Neutrophil (primary cell): ENCODE results near the genes PTRH1 and PIP5KL1.

DNA sequence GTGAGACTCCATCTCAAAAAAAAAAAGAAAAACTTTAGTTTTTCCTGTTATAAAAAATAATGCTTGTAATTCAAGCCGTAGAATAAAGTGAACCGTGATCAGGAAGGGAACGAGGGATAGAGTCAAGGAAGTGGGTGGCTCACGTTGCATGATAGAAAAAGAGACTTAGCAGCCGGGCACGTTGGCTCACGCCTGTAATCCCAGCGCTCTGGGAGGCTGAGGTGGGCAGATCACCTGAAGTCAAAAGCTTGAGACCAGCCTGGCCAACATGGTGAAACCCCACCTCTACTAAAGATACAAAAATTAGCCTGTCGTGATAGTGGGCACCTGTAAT, 48.6 kb downstream of the LRSAM1 start:
- PRO-cap = no peak

GRCh38 chr9:127513786-127513985, 55.2 kb downstream of the NIBAN2 start:
- PRO-cap = no peak

GRCh38 chr9:127557247-127557906, 11.5 kb downstream of the NIBAN2 start:
- PRO-cap = no peak

GRCh38 chr9:127612789-127613581, 908 bp downstream of the STXBP1 start:
- PRO-cap = no peak

- PRO-cap = no peak
These were observed 45.4 kb upstream of the CFAP157 start for GRCh38 chr9:127661328-127661902.

DNA sequence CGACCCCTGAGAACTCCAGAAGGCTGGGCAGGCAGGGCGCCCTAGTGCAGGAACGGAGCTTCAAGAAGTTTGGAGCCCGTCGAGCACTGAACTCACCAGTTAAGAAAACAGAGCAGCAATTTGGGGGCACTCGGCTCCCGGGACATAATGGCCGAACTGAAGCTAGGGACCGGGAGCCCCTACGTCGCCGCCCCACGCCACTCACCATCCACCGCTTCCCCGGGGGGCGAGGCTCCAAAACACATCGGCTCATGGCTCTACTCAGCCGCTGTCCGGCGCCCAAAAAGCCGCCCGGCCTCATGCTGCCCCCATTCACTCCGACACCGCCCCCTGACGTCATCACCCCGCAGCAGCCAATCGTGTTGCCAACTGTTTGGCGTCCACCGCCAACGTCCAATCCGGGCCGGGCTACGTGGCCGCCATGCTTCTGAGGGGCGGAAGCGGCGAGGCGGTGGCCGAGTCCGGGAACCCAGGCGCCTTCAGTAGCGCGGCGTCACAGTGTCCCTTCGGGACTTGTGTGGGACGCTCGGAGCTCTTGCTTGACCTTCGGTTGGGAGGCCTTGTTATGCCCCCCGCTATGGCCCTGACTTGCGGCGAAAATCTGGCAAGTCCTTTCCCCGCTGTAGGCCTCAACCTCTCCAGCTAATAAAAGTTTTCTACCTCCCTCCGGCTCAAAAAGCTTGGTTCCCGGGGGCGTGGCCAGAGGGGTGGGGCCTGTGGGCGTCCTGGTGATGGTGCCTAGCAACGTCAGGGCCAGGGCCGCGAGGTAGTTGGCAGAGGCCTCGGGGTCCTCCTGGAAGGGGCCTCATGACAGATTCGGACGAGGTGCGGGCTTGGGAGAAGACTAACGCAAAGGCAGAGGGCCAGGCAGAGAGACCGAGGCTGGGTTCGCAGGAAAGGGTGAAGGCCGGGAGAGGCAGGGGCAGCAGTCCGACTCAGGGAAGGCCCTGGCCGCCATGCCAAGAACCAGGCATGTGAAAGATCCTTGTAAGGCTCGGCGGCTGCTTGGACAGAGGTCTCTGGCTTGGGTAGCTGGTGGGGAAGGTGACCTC, at the start of gene PTRH1:
PTRH1 (minus strand) TSS at position 325 of the 1,052 bp plus-strand sequence.
- PRO-cap = bidirectional peak, plus-strand start at position 446 of the sequence, minus-strand start at position 332 of the sequence

DNA sequence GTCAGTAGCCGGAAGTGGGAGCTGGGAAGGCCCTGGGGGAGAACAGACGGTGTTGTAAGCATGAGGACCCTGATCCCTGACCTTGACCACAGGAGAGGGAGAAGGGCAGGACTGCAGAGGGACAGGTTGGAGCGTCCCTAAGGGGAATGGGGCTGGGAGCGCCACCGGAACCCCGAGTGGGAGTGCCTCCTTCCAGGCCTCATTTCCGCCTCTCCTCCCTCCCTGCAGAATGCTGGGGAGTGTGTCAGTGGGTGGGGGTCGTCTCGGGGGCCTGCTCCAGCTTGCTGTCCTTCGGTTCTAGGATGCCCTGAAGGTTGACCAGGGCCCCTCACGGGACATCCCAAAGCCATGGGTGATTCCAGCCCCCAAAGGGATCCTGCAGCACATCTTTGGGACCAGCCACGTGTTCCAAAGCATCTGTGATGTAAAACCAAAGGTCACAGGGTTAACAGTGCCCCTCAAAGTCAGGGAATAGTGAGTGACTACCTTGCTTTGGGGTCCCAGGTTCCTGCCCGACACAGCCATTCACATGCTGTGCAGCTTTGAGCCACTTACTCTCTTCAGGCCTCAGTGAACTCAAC, 754 bp downstream of the TTC16 start:
- PRO-cap = no peak

DNA sequence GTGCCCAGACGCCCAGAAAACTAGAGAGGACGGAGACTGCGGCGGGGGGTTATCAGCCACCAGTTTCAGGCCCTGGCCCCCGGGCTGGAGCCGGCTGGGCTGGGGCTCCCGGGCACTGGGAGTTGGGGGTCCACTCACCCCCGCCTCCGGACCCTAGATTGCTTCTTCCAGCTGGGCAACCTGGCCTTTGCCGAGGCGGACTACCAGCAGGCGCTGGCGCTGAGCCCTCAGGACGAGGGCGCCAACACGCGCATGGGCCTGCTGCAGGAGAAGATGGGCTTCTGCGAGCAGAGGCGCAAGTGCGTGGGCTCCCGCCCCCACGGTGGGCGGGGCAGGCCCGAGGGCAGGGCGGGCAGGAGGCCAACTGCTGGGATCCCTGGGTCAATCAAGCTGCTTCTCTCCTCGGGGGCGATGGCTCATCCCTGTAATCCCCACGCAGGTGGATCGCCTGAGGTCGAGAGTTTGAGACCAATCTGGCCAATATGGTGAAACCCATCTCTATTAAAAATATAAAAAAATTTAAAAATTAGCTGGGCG, 8.8 kb downstream of the TTC16 start:
- PRO-cap = no peak

DNA sequence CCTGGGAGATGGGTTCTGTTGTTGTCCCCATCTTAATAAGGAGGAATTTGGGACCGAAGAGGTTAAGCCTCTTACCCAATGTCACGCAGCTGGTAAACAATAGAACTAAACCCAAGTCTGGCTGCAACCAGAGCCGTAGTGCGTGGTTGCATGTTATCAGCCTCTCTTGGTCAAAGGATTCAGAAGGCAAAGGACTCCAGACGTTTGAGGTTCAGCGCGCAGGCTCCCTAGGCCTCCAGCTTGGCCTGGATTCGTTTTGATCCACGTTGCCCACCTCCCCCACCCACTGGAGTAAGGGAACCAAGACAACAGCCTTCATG, 762 bp upstream of the TOR2A start:
- PRO-cap = no peak

DNA sequence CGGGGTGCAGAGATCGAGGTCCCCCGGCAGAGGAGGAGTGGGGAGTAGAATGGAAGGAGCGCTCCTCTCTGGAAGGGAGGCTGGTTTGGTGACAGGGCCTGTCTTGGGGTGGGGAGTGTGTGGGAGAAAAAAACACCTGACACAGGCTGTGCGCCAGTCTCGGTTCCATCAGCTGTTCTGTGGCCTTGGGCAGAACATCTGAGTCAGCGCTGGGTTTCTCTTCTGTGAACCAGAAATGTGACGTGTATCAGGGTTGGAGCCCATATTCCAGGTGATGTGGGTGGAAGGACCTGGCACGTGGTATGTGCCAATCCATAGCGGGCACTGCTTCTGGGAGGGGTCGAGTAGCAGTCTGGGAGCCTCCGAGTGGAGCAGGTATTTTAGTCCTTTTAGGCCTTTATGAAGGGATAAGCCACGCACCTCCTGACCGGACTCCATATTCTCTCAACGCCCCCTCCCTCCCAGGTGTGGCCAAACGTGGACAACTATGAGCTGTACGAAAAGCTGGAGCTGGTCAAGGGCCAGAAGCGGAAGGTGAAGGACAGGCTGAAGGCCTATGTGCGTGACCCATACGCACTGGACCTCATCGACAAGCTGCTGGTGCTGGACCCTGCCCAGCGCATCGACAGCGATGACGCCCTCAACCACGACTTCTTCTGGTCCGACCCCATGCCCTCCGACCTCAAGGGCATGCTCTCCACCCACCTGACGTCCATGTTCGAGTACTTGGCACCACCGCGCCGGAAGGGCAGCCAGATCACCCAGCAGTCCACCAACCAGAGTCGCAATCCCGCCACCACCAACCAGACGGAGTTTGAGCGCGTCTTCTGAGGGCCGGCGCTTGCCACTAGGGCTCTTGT, 3.1 kb downstream of the CDK9 start:
- PRO-cap = no peak

DNA sequence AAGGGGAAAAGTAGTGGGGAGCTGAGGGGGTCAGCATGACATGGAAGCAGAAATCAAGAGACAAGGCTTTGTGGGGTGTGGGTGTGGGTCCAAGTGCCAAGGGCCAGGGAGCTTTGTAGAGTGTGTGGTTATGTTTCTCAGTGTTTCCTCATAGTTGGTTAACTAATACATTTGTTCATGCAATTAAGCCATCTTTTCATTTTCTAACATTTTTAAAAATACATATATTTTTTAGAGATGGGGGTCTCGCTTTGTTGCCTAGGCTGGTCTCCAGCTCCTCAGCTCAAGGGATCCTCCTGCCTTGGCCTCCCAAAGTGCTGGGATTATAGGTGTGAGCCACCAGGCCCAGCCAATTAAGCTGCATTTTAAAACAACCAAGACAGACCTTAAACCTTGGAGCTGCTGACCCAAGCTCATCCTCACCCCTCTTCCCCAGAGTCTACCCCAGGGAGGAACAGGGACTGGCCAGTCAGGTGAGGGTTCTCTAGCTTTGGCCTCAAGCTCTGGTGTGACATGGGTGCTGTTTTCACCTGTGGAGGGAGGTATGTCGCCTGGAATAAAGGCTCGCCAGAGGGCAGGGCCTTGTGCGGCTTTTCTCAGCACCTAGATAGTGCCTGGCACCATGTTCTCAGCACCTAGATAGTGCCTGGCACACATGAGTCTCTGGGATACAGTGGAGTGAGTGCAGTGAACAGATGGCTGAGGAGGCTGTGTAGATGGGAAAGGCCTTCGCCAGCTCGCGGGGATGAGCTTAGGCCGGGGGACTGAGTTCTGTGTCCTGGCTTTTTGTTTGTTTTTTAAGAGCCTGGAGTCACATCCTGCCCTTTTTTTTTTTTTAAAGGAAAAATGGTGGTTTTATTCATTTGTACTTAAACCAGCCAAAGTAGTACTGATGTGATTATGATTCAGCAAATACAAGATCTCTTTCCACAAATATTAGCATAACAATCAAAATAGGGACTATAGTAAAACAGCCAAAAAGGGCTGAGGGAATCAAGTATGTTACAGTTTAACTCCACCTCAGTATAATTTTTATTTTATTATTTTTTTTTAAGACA, 7.4 kb downstream of the CDK9 start:
- PRO-cap = no peak

DNA sequence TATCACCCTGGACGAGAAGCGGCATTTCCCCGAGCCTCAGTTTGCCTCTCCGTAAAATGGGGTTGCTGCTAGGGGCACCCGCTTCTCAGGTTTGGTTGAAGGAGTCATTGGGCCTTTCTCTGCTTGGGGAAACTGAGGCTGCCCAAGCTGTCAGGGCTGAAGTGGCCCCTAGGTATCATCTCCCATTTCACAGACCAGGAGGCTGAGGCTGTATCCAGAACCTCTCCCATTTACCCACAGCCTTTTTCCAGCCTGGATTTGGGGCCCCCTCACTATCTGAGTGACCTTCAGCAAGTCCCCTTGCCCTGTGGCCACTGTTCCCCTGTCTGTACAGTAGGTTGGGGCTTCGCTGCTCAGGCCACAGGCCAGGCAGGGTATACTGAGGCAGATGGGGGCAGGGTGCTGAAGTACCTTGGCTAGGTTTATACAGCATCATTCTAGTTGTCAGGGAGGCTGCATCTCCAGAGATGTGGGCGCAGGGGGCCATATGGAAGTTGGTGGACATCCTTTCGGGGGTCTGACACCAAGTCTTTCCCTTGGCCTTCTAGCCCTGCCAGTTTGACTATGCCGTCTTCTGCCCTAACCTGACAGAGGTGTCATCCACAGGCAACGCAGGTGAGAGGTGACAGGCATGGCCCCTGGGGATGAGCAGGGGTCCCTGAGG, 7.8 kb downstream of the FPGS start:
- PRO-cap = no peak

- PRO-cap = no peak
These were observed 15.0 kb downstream of the FPGS start for GRCh38 chr9:127817579-127818276.

- PRO-cap = no peak
These were observed 17.3 kb downstream of the FPGS start for GRCh38 chr9:127819795-127820509.

DNA sequence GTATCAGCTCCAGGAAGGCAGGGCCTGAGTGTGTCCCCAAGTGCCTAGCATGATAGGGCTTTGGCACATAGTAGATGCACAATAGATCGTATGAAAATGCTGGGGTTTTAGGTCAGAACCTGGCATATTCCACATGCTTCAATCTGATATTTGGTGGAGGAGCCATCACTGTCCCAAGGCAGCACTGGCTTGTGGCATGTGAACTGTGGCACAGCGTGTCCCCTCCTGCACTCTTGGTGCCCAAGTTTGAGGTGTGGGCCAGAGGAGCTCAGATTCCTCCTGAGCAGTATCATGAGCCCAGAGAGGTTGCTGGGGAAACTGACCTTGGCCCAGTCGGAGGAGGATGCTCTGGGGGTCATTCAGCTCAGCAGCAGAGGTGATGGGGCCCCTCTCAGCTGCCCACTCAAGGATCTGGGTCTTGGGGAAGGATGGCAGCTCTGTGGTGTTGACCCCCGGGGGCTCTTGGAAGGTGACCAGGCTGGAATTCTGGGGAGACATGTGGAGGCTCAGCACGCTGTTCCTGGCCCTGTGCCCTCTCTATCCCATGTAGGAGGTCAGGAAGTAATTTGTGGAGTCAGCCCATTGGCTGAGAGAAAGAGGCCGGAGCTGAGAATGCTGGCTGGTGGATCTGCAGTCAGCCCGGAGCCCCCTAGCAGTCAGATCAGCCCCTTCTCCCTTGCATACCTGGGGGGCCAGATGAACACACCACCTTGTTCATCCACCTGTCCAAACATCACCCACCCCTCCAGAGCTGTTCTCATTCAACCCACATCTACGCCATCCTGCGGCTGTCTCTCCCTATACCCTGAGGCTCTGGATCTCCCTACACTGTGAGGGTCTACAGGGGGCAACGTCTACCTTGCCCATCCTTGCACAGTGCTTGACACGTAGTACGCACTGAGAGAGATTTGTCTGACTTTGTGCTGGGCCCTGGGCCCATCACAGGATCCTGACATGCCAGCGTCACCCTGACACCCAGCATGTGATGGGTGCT, 23.8 kb downstream of the FPGS start:
- PRO-cap = no peak

- PRO-cap = no peak
These were observed 18.5 kb downstream of the ENG start for GRCh38 chr9:127835555-127836673.

DNA sequence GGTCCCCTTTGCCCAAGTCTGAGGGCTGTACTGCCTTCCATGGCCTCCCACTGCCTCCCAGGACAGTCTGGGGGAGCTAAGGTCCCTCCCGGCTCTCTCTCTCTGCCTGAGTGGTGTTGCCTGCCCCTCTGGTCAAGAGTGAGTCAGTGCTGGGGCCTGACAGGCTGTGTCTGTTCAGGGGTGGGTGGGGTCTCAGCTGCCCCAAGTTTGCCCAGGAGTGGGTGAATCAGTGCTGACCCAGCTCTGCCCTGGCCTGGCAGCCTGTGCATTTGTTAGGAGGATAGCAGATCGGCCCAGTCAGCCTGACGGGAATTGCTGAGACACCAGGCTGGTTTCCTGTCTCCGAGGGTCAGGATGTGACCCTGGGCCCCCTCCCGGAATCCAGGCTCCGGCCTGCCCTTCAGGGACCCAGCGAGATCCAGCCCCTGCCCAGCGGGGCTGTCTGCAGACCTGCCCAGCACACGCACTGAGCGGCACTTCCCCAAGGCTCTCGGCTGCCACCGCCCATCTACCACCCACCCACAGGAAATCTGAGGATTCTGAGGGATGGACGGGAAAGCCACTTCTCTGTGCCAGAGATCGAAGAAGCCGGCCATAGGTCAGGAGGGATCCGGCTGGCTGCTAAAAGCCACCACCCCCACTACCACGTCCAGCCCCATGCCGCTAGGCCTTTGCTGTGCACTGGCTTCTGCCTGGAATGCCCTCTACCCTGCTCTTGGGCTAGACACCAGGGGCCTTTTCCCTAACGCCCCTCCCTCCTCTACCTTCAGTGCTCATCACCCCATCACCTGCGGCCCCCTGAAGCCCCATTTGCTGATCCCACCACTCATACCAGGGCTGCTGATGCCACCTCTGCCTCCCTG, 15.8 kb downstream of the ENG start:
- PRO-cap = no peak

DNA sequence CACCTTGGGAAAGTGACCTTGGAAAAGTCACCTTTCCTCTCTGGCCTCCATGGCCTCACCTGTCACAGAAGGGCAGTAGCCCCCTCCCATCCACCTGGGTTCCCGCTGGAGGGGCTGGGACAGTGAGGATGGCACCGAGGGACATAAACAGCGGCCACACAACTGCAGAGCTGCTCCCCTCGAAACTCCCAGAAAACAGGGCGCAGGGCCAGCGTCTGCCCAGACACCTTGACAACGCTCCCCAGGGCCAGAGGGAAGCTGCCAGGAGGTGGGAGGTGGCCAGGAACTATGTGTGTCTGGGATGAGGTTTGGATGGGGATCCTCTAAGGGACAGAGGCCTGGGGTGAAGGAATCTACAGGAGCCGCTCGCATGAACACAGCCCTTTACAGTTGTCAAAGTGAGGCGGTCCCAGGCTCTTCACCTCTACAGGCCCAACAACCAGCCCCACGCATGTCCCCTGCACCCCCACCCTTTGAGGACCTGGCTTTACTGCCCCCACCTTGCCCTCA, 2.6 kb downstream of the AK1 start:
- PRO-cap = no peak

DNA sequence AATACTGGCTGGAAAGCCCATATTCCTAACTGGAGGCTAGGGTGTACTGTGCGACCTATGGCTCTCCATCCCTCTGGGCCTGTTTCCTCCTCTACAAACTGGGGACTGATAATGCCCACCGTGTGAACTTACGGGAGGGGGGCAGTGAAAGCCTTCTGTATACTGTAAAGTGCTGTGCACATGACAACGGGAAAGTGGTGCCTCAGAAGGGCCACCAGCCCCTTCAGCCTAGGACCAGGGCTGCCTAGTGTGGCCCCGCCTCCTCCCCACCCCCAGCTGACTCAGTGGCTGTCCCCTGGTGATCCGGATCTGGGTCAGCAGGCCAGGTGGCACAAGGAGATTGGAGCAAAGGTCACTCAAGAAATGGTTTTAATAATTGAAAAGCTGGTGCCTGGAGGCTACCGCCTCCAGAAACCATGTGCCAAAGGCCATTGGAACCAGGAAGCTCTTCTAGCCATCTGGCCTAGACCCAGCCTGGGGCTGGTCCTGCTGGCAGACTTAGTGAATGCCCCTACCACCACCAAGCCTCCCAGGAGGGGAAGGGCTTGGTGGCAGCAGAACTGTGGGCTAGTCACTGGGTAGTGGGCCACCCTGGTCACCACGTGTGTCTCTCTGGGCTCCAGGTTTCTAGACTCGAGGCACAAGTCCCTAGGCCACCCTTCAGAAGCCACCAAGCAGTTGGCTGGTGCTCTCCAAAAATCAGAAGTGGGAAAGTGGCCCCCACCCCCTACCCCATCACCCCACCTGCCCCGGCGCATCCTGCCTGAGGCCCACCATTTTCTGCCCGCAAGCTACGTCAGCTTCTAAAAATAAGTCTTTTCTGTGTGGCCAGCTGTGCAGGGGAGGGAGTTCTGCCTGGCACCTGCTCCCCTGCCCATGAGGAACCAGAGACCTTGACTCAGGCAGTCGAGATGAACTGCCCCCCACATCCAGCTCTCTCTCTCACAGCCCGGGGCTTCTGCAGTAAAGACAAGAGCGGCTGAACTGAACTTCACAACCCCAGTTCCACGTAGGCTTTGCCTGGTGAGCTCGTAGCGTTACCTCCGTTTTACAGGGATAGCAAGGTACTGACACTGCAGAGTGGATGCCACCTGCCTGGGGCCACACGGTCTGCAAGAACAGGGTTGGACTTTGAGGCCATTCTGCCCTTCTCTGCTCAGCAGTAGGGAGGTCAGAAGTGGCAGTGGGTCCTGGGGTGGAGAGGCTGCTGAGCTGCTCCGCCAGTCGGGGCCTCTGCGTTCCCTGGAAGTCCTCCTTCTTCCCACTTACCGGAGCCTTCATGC, 1.3 kb downstream of the ST6GALNAC4 start:
- PRO-cap = no peak

GRCh38 chr9:127930266-127931424, at the start of gene PIP5KL1:
PIP5KL1 (minus strand) TSS chr9:127930777.
- PRO-cap = no peak